HT1080 (cell line): Measurements from ENCODE around the genes AGXT2 and UGT3A2.

RAMPAGE:
- cytosol, long total RNA, result no peak
- long total RNA, result no peak
- nucleus, long total RNA, result no peak
These were observed at the start of gene AGXT2 for GRCh38 chr5:35047558-35048221. TSS of gene AGXT2 (minus strand) at chr5:35047949.

DNA sequence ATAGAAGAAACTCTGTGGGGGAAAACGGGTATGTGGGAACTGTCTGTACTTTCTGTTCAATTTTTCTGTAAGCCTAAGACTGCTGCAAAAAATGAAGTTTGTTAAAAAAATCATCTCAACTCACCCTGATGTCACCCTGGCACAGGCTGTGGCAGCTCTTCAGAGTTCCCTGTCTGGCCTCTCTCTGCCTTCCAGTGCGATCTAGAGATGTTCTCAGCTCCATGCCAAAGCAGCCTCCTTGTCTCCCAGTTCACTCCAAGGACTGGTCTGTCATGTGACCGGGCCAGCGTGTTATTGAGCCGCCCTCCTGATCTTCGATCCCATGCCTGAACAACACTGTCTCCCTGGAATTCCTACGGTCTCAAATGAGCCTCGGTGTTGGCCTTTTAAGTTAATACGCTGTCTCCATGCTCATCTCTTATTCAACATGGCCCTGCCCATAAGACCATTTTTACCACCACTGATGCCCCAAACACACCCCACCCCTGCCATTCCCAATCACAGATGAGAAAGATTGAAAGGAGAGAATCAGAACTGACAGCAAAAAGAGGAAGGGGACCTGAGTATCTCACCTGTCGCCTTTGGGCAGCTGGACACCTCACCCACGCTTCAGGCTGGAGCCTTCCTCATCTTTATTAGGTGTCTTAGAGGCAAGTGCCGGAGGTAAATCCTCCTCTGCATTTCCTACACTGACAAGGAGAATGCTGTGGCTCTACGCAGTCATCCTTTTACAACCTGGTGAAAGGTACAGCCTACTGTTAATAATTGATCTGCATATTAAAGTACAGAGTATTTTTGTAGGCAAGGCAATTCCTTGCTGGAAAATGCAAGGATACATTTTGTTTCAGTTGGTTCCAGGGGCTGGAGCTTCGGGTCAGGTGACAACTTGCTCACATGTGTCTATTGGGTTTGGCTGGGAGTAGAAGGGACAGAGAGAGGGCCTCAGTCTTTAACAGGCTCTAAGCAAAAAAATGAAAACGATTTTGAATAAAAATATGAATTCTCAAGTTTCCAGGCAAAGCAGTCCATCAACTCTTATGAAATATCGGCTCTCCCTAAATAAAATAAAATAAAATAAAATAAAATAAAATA, 35.0 kb downstream of the PRLR start:
RAMPAGE:
- cytosol, long total RNA, result no peak
- long total RNA, result no peak
- nucleus, long total RNA, result no peak

DNA sequence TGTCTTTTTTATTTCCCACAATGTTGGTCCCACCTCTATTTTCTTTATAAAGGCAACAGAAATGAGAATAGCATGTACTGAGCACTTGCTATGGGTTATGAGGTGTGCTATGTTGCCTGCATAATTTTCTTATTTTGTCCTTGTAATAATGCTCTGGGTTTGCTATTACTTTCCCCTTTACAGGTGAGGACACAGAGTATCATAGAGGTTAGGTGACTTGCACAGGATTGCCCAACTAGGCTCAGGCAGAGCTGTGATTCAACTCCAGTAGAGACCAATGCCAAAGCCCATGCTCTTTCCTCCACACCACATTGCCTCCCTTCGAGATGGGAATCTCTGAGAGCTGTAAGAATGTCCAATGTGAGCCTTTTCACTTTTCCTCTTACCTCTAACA, 39.5 kb upstream of the IL7R start:
RAMPAGE:
- cytosol, long total RNA, result no peak
- long total RNA, result no peak
- nucleus, long total RNA, result no peak

DNA sequence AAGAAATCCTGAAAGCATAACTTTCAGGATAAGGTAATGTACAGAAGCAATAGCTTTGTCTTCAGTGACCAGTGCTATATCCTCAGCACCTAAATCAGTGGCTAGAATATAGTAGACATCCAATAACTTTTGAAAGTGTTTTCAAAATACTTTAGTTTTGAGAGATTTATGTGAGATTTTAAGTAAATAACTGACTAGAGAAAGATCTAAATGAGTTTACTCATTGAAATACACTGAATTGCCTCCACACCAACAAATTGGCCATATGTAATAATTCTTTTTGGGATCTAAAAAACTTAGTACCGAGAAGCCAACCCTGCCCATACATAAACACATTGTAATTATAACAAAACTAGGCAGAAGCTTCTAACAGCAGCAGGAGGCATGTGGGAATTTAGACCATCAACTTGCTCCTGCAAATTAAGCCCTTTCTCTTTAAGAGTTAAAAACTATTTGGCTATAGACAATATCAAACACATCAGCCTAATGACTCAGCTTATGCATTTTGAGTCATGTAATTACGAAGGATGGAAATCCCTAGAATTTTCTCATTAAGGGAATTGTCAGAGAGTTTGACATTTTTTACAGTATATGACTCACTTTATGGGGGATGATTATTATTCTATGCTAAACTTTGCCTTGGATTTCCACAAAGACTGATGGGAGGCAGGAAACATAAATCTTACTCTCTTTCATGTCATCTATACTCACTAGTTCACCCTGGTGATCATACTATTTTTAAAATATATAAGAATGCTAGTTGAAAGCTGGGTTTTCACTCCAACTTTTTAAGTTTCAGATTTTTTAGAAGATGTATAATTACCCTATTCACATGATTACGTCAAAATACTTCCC, 976 bp downstream of the IL7R start:
RAMPAGE:
- cytosol, long total RNA, result no peak
- long total RNA, result no peak
- nucleus, long total RNA, result no peak

DNA sequence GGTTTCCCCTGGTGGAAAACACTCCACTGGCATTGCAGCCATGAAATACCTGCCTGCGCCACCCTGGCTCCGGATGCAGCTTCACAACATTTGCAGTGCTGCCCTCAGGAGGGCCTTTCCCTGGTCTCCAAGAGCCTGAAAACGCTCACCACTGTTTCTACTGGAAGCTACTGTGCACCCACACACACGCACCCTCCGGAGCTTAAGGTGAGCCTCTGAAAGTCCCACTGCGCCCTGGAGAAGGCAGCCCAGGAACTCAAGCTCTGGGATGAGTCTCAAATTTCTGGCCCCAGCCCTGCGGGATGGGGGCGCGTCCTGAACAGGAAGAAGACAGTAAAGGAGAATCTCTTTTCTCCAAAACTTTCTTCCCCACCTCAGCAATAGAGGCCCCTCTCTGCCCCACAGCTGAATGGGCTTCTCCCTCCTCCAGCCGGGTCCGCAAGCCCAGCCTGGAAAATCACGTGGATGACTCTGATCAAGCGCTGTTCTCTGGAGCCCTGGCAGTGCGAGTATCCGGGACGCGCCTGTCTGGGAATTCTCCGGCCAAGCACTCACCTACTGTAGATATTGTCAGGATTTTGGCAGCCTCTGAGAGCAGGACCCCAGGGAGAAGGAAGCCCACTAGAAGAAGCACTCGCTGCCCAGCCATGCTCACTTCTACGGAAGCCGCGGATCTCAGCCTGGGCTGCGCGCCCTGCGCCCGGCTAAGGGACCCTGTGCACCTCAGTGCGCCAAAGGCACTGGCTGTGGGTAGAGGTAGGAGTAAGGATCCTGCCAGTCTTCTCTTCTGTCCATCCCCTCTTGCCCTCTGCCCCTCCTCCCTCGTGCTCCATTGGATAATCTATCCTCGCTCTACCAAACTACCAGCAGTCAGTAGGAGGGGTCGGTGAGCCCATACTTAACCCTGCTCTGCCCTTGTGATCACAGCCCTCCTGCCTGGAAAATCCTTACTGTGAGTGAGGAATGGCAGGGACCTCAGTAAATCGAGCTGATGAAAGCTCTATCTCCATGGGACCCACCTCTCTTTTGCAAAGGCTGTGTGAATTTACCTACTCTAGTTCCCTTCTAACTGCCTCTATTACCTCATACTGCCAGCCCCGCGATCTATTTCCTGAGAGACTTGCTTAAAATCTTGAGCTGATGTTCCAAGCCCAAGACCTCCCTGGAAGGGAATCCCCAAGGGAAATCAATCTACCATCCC, at the start of gene UGT3A2:
Gene UGT3A2, minus strand, starts transcription at position 742 of the 1,201 bp plus-strand sequence.
RAMPAGE:
- cytosol, long total RNA, result no peak
- long total RNA, result no peak
- nucleus, long total RNA, result no peak

RAMPAGE:
- cytosol, long total RNA, result no peak
- long total RNA, result no peak
- nucleus, long total RNA, result no peak
These were observed 125.1 kb upstream of the SLC1A3 start for GRCh38 chr5:36481340-36481638.

RAMPAGE:
- cytosol, long total RNA, result no peak
- long total RNA, result no peak
- nucleus, long total RNA, result no peak
These were observed 31.3 kb upstream of the SLC1A3 start for GRCh38 chr5:36575118-36575582.

DNA sequence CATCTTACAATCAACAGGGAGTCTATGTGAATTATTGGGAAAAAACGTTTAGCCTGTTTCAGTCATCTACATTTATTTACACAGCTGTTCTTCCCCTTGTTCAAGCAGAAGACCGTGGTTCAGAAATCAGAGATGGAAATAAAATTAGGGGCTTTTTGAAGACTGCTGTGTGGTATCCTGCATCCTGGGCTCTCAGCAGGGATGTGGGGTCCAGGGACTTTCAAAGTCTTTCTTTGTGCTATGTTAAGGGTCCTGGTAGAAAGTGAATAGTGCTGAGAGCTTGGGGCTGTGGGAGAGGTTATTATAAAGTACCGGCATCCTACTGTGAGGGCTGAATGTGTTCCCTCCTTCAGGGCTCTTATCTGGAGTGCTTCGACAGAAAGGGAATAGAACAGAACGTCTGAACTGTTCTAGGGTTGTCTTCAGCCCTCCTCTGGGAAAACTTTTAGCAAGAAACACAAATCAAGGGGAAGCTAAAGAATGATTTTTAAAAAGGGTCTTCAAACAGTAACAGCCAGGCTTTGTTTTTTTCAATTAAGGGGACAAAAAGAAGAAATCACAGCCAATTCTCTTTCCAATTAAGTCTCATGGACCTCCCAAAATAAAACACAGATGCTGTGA, 15.8 kb upstream of the SLC1A3 start:
RAMPAGE:
- cytosol, long total RNA, result no peak
- long total RNA, result no peak
- nucleus, long total RNA, result no peak

GRCh38 chr5:36607906-36608625, 1.7 kb downstream of the SLC1A3 start:
RAMPAGE:
- cytosol, long total RNA, result no peak
- long total RNA, result no peak
- nucleus, long total RNA, result no peak

RAMPAGE:
- cytosol, long total RNA, result no peak
- long total RNA, result no peak
- nucleus, long total RNA, result no peak
These were observed 1.5 kb downstream of the NIPBL start for GRCh38 chr5:36877911-36878694.

DNA sequence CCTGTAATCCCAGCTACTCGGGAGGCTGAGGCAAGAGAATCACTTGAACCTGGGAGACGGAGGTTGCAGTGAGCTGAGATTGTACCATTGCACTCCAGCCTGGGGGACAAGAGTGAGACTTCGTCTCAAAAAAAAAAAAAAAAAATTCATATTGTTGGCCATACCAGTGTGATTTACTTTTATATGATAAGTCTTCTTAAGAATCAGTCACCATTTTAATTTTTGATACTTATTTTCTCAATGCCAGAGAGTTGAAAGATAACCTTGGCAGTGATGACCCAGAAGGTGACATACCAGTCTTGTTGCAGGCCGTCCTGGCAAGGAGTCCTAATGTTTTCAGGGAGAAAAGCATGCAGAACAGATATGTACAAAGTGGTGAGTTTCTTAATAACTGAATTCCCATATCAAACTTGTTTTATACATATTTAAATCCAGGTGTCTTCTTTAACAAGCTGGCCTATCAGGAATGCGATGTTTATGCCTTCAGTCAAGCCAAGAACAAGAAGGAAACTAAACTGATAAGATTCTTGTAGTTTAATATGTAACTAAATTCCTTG, 81.4 kb downstream of the NIPBL start:
RAMPAGE:
- cytosol, long total RNA, result no peak
- long total RNA, result no peak
- nucleus, long total RNA, result no peak

DNA sequence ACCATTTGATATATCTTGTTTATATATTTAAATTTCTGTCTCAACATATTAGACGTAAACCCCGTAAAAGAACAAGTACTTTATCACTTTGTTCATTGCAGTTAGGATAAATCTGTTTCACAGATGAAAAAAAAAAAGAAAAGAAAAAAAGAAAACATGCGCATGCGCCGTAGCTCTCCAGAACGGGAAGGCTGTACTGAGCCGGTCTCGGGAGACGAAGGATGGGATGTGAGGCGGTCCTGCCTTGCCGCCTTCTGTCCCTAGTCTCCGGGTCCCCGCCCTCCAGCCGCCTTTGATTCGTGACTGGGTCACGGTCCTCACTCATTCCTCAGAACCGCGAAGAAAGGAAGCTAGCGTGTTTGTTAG, 40.4 kb downstream of the CPLANE1 start:
RAMPAGE:
- cytosol, long total RNA, result no peak
- long total RNA, result no peak
- nucleus, long total RNA, result no peak

RAMPAGE:
- cytosol, long total RNA, result no peak
- long total RNA, result no peak
- nucleus, long total RNA, result no peak
These were observed 3.1 kb downstream of the GDNF start for GRCh38 chr5:37836592-37837355.

DNA sequence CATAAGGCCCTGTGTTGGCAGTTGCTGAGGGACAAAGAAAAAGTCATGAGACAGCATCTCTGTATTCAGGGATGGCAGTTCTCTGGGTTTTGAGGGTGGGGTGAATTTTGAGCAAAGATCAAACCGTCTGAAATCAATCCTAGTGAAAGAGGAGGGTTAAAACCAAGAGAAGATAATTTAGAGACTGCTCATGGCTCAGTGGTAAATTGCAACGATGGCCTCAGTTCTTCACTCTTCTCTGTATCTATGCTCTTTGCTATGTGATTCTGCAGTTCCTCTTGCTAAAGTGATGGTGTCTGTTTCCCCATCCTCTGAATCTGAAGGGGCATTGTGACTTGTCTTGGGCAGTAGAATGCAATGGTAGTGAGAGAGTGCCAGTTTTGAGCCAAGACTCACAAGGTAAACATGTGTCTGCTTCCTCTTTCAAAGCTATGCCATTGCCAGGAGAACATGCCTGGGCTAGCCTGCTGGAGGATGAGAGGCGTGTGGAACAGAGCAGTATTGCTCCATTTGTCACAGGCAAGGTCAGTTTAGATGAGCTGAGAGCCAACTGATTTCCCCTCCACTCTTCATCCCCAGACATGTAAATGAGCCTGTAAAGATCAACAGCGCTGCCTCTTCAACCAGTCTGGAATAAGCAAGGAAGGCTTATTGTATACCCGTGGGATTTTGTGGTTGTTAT, 7.9 kb upstream of the GDNF start:
RAMPAGE:
- cytosol, long total RNA, result no peak
- long total RNA, result no peak
- nucleus, long total RNA, result no peak

RAMPAGE:
- cytosol, long total RNA, result no peak
- long total RNA, result no peak
- nucleus, long total RNA, result no peak
These were observed 87.3 kb downstream of the LIFR start for GRCh38 chr5:38468763-38469891.

GRCh38 chr5:38540139-38540907, 16.1 kb downstream of the LIFR start:
RAMPAGE:
- cytosol, long total RNA, result no peak
- long total RNA, result no peak
- nucleus, long total RNA, result no peak

RAMPAGE:
- cytosol, long total RNA, result no peak
- long total RNA, result no peak
- nucleus, long total RNA, result no peak
These were observed 38.5 kb upstream of the OSMR start for GRCh38 chr5:38807361-38807673.

DNA sequence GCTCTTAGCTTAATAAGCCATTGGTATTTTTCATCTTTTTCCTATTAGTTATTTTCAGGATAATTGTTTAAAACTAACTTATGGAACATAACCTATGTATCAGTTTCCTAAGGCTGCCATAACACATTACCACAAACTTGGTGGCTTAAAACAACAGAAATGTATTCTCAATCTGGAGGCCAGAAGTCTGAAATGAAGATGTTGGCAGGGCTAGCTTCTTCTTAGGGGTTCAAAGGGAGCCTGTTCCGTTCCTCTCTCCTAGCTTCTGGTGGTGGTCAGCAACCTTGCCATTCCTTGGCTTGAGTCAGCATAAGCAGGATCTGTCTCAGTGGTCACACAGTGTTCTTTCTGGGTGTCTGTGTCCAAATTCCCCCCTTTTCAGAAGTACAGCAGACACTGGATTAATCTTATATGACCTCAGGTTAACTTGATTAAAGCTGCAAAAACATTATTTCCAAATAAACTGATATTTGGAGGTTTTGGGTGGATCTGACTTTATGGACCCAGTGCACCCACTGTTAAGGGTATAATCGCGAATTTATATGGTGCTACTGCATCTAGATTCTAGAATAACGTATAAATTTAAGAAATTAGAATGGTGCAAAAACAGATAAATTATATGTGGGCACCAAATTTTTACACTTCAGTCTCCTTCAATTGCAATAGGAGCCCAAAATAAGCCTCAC, 2.1 kb upstream of the OSMR start:
RAMPAGE:
- cytosol, long total RNA, result no peak
- long total RNA, result no peak
- nucleus, long total RNA, result no peak

RAMPAGE:
- cytosol, long total RNA, result no peak
- long total RNA, result no peak
- nucleus, long total RNA, result no peak
These were observed 641 bp downstream of the RICTOR start for GRCh38 chr5:39073282-39074233.

DNA sequence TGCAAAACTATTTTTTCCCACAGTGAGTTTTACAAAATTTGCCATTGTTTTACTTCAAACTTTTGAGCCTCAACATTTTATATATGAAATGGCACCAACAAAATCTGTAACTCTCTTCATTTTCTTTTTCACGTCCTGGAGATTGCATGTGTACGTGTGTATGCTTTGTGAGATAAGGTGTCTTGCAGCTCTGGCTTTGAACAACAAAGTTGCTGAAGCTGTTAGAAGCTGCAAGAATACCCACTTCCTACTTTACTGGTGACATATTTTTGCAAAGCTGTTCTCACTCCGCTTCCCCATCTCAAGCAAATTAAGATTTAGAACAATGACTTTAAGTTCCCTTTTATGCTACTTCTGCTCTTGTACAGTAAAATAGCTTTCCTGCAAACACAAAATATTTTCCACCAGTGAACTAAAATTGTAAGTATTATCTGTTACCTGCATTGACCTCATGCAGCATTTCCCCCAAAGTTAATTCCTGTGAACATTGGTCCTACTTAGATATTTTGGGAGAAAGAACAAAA, 41.7 kb downstream of the FYB1 start:
RAMPAGE:
- cytosol, long total RNA, result no peak
- long total RNA, result no peak
- nucleus, long total RNA, result no peak